ENCODE measurements around a stretch of chr10.

DNA sequence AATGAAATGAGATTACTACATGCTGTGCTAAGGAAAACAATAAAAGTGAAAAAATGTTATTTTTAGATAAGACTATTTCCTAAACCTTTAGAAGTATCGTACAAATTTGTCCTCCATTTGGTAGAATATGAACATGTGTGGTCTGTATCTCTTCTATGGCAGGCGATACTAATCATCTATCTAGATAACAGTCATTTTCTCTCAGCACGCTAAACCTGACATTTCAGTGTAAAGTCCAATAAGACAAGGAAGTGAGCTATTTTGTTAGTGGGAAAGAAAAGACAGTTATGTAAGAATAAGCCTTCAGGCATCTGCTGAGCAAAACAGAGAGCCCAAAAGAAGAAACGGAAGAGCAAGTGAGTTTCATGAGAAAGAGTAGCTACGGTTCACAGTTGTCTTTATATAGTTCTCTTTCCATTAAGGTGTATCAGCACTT lies 170.6 kb downstream of the PRPF18 start:
- PRO-cap, 3 experiments = no peak in any of the 3 experiments
- RAMPAGE, long total RNA = no peak

GRCh38 chr10:13822996-13823472 lies 236.3 kb downstream of the PRPF18 start:
- PRO-cap, 3 experiments = no peak in any of the 3 experiments
- RAMPAGE, long total RNA = no peak

GRCh38 chr10:13873244-13873532 lies 286.4 kb downstream of the PRPF18 start:
- PRO-cap, 3 experiments = no peak in any of the 3 experiments
- RAMPAGE, long total RNA = no peak

DNA sequence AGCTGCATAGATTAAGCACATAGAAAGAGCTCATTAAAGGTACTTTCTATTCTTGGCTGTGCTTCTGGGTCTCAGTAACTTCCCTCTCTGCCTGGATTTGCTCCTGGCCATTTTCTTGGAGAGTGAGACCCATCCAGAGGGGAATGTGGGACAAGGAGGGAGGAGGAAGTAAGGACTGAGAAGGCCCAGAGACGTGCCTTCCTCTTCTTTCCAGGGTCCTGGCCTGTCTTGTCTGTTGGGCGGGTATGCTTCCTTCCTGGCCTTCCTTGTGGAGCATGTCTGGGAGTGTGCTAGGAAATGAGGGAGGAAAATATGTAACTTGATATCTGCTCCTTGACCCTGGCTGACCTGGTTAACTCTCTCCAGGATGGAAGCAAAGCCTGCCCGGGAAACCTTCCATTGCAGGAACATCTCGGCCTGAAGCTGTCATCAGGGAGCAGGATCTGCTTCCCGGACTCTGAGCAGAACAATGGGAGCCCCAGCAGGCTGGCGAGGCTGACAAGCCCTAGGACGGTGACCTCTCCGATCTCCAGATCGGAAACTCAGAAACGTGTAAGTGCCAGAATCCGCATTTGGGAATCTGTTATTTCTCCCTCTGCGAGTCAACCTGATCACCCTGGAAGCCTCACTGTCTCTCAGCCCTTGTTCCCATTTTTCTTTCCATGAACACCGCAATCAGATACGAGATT lies 340.4 kb downstream of the FRMD4A start:
- PRO-cap, 3 experiments = no peak in any of the 3 experiments
- RAMPAGE, long total RNA = no peak

- PRO-cap, 3 experiments = no peak in any of the 3 experiments
- RAMPAGE, long total RNA = no peak
Measured at GRCh38 chr10:14015811-14016269, 314.9 kb downstream of the FRMD4A start.

GRCh38 chr10:14074272-14074565 lies 256.5 kb downstream of the FRMD4A start:
- PRO-cap, 3 experiments = no peak in any of the 3 experiments
- RAMPAGE, long total RNA = no peak

DNA sequence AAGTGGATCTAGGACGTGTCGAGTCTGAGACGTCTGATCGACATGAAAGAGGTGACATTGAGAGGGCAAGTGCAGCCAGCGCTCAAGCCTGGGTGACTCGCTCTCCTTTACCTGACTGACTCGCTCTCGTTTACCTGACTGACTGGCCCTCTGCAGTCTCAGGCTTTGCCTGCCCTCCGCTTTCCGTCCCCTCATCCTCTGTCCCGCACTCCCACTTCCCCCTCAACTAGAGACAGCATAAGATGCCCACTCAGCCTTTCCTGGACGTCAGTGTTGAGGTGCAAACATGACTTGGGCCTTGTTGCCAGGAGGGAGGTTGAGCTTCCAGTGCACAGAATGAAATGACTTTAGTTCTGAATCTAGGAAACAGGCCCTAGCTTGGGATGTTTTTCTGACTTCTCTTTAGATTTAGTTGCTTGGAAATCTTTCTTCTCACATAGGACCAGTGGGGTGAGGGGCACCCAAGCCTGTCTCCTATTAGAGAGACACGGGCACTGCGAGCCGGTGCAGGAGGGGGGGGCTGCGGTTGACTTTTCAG lies 202.8 kb upstream of the FRMD4A start:
- PRO-cap, 3 experiments = no peak in any of the 3 experiments
- RAMPAGE, long total RNA = no peak

- PRO-cap, 3 experiments = no peak in any of the 3 experiments
- RAMPAGE, long total RNA = no peak
Measured at GRCh38 chr10:14533956-14534624, 203.4 kb upstream of the FRMD4A start.

GRCh38 chr10:14535699-14536166 lies 205.0 kb upstream of the FRMD4A start:
- PRO-cap, 3 experiments = no peak in any of the 3 experiments
- RAMPAGE, long total RNA = no peak

DNA sequence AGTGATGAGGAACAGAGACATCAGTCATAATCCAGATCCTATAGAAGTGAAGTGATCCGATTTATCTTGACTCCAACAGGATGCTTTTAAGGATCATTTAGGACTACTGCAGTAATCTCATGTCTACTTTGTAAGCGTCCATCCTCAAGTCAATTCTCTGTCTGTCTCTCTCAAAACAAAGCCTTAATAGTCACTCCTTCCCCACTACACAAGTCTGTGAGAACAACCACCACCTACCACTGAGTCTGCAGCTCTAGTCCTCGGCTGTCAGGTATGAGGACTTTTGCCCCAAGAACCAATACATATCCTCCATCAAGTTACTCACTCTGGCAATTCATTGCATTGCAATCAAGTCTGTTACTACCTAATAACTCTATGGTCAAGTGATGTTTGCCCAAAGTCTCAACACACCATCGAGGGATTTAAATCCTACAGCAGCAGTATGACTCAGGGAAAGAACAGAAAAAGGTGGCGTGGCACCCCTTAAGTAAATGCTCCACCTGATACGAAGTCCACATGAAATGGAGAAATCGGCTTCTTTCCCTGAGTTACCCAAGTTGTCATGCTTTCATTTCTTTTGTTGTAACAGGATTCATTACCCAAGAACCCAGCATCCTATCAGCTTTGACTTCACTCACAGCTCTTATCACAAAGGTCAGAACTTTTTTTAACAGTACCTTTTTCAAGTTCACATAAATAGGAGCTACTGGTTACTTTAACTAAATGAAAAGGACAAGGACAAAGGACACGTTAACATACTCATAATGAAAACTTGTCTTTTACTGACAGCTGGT lies 219.6 kb upstream of the FRMD4A start:
- PRO-cap, 3 experiments = no peak in any of the 3 experiments
- RAMPAGE, long total RNA = no peak

DNA sequence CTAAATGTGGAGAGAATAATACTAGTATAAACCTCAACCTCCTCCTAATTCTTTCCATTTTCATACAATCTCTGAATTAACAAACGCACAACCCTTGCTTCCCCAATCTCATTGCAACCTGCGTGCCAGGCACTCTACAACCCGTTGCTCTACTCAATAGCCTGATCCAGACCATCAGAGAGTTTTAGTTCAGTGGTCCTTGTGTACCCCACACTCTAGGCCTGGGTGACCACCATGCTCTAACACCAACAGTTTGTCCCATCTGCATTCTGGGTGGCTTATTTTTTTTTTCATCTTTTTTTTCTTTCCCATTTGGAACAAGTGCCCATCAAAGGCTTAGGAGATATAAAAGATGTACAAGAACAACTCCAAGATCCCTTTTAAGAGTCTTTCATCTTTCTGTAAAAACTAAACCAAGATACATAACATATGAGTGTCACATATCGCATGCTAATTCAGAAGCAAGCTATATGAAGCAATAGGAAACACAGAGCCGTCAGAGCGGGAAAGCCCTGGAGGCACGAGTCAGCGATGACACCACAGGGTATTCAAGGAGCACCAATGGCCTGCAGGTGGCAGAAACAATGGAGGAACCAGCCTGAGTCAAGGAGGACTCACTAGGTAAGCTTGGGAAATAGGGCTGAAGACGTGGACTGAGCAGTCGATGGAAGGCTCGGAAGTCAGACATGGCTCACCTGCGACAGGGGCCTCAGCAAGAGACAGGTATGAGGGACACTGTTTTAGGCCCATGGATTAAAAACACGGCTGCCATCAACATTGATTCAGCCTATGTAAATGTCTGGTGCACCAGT lies 214.6 kb downstream of the FAM107B start:
- PRO-cap, 3 experiments = no peak in any of the 3 experiments
- RAMPAGE, long total RNA = no peak

DNA sequence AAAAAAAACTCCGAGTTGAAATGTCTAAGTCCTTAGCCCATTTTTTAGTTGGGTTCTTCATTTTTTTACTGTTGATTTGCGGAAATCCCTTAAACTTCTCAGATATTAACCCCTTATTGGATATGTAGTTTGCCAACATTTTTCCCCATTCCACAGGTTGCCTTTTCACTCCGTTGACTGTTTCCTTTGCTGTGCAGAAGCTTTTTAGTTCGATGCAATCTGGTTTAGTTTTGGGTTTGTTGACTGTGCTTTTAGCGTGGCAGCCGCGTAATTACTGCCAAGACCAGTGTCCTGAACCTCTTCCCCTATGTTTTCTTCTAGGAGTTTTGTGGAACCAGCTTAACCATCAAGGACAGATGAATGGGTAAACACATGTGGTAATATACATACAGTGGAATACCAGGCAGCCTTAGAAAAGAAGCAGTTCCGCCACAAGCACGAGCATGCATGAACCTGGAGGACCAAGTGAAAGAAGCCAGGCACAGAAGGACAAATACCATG lies 176.7 kb downstream of the FAM107B start:
- PRO-cap, 3 experiments = no peak in any of the 3 experiments
- RAMPAGE, long total RNA = no peak

GRCh38 chr10:14601771-14602878 lies 172.6 kb downstream of the FAM107B start:
- PRO-cap, 3 experiments = peak in 1 of 3 experiments; most common plus-strand start chr10:14602246 (in 1)
- RAMPAGE, long total RNA = no peak

- PRO-cap, 3 experiments = no peak in any of the 3 experiments
- RAMPAGE, long total RNA = no peak
Measured at GRCh38 chr10:14605134-14605851, 169.4 kb downstream of the FAM107B start.

DNA sequence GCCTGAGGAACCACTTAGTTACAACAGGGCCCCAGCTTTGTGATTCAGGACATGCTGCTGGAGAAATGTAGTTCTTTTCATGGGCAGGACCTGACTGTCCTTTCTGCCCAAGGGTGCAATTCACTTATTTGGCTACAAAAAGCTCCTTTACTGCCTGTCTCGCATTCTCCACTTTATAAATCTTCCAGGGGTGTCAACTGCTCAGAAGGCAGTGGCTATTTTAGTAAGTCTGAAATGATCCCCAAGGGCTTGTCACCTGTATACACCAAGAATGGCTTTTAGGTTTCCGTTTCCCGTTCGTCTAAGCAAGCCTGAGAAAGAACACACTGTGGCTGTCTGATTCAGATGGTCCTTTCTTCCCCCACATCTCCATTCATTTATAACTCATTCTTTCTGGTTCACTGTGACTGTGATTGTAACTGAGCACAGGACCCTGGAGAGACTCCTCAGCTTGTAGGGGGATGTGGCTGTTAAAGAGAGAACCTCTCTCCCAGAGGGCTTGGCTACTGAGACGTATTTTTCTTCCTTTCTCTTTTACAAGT lies 129.5 kb downstream of the FAM107B start:
- PRO-cap, 3 experiments = no peak in any of the 3 experiments
- RAMPAGE, long total RNA = no peak

GRCh38 chr10:14736529-14737126 lies 38.1 kb downstream of the FAM107B start:
- PRO-cap, 3 experiments = no peak in any of the 3 experiments
- RAMPAGE, long total RNA = no peak

- PRO-cap, 3 experiments = peak in 1 of 3 experiments; most common plus-strand start chr10:14752156 (in 1); most common minus-strand start chr10:14752038 (in 1)
- RAMPAGE, long total RNA = no peak
Measured at GRCh38 chr10:14751904-14752335, 22.8 kb downstream of the FAM107B start.

DNA sequence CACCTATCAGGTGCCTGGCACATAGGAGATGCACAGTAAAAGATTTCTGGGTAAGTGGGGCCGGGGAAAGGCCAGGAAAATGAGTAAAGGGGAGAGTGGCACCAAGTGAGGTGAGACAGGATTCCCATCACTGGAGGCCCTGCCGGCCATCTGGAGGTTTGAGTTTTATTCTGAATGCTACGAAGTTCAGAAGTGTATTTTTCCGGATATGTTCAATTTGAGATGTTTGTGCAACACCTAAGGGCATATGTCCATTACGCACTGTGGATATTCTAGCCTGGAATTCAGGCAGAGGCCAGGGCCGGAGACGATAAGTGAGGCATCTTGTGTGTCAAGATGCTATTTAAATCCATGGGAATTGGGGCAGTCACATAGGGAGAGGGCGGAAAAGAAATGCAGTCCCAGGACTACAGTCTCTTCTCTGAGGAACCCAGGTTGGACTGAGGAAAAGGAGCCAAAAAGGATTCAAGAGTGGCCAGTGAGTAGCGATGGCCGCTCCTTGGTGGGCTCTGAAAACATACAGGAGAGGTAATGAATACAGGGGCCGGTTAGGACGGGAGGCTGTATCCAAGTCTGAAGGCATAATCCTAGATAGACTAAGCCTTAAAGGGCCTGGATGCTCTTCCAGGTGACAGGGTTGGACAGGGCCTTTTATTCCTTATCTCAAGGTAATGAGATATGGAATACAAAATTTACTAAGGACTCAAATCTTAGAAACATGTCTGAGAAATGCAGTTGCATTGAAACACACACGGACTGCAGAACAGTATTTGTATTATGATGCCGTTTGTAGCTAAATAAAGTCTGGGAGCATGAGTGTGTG lies 1.8 kb upstream of the SUV39H2 start:
- PRO-cap, 3 experiments = no peak in any of the 3 experiments
- RAMPAGE, long total RNA = no peak

DNA sequence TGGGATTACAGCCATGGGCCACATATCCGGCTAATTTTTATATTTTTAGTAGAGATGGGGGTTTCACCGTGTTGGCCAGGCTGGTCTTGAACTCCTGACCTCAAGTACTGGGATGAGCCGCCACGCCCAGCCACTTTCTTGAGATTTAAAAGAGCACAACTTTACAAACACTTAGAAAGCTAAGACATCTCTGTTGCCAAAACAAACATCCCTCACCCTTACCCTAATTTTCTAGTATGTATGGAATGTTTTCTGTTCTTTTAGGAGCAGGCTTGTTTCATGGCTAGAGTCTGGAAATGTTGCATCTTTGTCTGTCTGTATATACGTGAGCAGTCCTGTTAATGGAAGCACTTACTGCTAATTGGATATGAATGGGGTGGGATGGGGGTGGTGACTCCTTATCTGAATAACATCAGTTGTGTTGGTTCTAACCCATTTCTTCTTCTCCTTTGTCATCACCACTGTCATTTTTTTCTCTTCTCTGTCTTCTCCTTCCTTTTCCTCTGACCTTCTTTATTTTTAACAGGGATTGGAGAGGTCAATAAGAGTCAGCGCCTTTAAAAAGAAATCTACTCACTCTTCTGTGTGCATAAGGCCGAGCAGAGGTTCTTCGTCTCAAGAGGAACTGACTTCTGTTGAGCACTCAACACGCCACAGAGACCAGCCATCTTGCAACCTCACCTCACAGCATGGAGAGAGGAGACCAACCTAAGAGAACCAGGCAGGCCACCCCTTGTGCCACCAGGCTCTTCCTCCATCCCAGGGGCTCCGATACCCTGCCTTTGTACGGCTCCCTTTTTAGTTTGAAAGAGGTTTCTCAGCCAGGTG lies 3.1 kb downstream of the OLAH start:
- PRO-cap, 3 experiments = no peak in any of the 3 experiments
- RAMPAGE, long total RNA = no peak

DNA sequence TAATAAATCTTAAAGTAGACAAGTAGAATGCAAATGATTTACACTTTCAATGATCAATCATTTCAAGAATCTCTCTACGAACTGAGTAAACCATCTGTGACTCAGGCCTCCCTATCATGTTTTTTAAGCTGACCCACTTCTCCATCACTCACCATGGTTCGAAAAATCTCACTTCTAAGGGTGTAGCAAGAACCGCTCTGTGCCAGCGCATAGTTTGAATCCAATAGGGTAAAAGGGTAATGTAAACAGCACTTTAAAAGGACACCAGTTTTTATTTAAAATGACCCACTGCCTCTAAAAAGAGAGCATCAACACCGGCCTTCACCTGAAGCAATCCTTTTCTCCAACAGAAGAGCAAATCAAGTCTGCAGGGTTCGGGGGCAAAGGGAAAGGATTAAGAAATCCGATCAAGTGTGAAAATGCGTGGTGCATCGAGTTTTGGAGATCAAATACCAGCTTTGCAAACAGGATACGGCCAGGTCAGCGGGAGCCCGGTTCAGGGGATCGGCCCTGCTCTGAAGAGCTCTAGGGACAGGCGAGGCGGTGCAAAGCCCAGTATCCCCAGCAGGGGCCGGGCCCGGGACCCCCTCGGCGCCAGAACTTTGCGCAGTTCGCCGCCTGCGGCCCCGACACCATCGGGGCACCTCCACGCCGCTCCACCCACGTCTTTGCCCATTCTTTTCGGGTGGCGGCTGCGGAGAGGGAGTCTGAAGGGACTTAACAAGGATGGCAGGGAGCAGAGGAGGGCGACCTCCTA lies 961 bp downstream of the NMT2 start:
- PRO-cap, 3 experiments = no peak in any of the 3 experiments
- RAMPAGE, long total RNA = no peak

Measured in cerebellum (tissue), 5 donors.